AG09309 (cell line): Measurements from ENCODE around the genes PLPPR4 and CDC14A.

- RRBS: no CpG with 5 or more reads among the region's 7 CpGs
Measured at GRCh38 chr1:95086775-95087491, 14.2 kb upstream of the ALG14 start.

- RRBS: no CpG with 5 or more reads among the region's 9 CpGs
Measured at GRCh38 chr1:95095692-95097015, 21.0 kb upstream of the TLCD4 start.

GRCh38 chr1:95118628-95119073 is 1.5 kb downstream of the TLCD4 start:
- RRBS: no CpG with 5 or more reads among the region's 10 CpGs

DNA sequence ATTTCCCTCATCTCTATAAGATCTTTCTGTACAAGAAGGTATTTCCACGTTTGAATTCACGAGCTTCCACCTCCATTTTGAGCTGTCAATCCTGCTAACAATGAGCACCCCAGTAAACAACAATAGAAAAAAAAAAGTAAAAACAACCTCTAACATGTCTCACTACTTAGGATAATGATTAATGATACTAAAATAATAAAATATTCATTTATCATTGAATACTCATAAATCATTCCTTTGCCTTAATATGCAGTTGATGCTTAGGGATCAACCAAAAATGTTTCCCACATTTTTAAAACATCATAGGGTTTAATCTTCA is 509.5 kb downstream of the DPYD start:
- RRBS: no CpG with 5 or more reads among the region's 2 CpGs

DNA sequence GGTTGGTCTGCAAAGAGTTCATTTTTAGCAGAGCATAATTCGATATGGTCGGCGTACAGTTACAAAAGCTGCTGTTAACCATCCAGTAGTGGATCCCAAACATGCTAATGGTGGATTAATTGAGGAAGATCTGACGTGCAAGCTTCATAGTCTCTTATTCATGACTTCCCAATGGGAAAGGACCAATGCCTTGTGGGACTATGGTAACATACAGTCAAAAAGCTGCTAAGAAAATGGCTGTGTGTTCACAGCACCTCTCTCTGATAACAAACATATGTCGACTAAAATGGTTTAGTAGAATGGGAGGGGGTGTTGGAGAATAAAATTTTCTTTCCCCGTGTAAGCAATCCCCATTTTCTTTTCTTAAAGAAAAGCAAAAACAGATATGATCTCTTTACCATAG is 128.9 kb upstream of the DPYD start:
- RRBS: no CpG with 5 or more reads among the region's 6 CpGs

- RRBS: no CpG with 5 or more reads among the region's 3 CpGs
Measured at GRCh38 chr1:98086578-98087151, 165.8 kb upstream of the DPYD start.

- RRBS: no CpG with 5 or more reads among the region's 6 CpGs
Measured at GRCh38 chr1:98733235-98733941, 71.9 kb downstream of the SNX7 start.

GRCh38 chr1:99045794-99046032 is 41.1 kb upstream of the PLPPR5 start:
- RRBS: no CpG with 5 or more reads among the region's 4 CpGs

GRCh38 chr1:99264033-99265055 is at the start of gene PLPPR4:
TSS of gene PLPPR4 (plus strand) at chr1:99264492.
- RRBS: 4% methylated on average over 14 of the region's 57 CpGs

DNA sequence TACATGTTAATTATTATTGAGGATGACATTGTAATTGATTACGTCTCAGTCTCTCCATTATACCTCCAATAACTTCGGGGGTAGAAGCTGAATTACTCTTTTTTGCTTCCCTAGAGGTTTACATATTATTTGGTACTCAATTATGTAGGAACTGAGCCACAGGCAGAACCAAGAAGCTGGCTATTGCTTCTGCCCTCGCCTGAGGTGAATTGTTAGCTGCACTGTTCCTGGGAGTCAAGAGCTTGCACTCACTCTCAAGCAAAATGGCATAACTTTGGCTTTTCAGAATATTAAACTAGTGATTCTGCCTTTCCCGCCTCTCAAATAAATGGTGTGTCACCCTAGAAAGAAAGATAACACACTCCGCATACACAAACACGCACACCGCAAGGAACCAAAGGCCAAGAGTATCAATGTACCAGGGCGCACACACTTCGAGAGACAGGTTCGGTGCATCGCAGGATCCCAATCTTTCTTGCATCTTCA is 577 bp upstream of the RTCA start:
- RRBS: no CpG with 5 or more reads among the region's 11 CpGs

DNA sequence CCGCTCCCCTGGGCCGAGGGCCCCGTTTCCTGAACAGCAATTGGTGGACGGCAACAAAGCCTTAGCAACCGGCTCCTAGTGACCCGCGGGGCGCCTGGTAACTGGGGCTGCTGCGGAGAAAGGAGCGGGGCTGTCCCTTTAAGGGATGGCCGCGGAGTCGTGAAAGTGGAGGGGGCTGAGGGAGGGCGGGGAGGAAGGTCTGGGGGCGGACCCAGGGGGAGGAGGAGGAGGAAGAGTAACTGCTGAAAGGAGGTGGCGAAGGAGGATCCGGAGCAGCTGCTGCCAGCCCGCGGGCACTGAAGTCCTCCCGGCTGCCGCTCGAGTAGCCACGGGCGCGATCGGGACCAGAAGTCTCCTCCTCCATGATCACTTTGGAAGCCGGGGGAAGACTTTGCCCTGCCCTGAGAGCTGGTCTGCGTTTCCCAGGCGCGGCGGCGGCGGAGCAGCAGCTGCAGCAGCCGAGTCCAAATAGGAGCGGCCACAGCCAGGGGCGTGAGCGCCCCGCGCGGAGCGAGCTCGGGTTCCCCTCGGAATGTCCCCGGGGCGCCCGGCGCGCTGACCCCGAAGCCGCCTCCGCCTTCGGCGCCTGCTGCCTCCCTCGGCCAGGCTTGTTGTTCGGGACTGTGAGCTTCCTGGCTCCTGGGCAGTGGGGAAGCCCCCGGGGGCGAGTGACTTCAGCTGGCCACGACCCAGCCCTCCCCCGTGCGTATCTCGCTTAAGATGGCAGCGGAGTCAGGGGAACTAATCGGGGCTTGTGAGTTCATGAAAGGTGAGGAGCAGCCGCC is at the start of gene CDC14A:
CDC14A (plus strand) TSS at position 272 of the 785 bp plus-strand sequence.
- RRBS: 2% methylated on average over 11 of the region's 64 CpGs

- RRBS: no CpG with 5 or more reads among the region's 6 CpGs
Measured at GRCh38 chr1:100463805-100464054, 74.2 kb upstream of the GPR88 start.

- RRBS: 3% methylated on average over 15 of the region's 47 CpGs
Measured at GRCh38 chr1:100539948-100540416, 2.0 kb downstream of the GPR88 start.

DNA sequence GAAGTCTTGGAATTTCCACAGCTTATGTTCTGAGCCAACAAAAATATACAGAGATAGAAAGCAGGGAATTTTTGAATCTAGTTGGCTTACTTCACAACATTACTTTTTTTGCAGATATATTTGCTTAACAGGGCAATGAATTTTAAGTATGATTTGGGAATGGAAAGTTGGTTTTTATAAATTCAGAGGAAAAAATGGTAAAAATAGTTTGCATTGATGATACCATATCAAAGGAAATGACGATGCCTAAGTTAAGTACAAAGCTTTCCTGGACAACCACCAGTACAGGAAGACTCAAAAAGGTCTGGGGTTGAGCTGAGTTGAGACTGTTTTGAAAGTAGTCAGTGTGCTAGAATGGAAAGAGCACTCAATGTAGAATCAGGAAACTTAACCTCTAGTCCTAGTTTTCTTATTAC is 11.0 kb upstream of the VCAM1 start:
- RRBS: no CpG with 5 or more reads among the region's 1 CpG

- RRBS: no CpG with 5 or more reads among the region's 8 CpGs
Measured at GRCh38 chr1:100949164-100950072, 53.5 kb downstream of the SLC30A7 start.

DNA sequence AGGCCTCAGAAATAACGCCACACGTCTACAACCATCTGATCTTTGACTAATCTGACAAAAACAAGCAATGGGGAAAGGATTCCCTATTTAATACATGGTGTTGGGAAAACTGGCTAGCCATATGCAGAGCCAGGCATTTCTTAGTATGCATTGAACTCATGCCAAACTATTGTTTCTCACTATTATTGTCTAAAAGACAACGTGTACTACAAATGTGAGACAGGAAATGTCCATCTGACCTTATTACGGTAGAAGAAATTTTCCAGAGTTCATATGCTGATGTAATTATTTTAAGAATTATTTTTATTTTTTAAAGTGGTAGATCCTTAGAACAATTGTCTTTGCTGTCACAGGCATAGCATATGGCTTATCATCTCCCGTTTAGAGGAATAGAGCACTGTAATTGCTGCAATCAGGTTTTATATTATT is 75.2 kb upstream of the S1PR1 start:
- RRBS: no CpG with 5 or more reads among the region's 5 CpGs

DNA sequence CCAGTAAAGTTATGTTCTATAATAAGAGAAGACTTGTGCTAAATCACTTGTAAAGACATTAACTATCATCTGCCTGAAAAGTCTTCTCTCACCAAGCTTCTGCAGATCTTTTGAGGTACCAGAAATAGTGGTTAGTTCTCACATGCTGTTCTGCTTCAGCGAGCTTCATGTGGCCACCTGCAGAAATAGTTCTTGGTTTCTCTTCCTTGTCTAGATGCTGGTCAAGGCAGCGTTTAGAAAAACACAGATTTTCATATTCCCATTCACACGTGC is 11.0 kb downstream of the S1PR1 start:
- RRBS: no CpG with 5 or more reads among the region's 3 CpGs

DNA sequence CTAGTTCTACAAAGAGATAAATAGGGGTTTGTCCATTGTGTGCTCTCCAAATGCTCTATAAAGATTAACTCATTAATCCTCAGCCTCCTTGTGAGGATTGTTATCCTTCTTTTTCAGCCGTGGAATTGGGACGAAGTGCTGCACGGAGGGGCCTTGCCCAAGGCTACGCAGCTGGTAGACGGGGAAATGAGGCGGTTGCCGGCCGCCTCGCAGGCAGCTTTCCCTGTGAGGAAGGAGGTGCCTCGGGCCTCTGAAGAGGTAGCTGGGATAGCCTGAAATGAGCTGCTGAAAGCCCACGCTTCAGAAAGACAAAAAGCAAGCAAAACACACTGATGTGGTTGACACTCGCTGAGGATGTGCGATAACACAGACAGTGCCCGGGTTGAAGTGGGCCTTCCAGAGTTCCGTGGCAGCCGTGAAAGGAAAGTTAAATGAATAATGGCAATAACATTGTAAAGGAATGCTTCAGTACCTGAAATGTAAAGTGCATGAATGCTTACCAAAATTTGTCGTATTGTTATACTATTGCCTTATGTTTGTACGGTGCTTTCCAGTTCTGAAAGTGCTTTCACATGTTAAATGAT is 47.2 kb downstream of the S1PR1 start:
- RRBS: no CpG with 5 or more reads among the region's 18 CpGs

DNA sequence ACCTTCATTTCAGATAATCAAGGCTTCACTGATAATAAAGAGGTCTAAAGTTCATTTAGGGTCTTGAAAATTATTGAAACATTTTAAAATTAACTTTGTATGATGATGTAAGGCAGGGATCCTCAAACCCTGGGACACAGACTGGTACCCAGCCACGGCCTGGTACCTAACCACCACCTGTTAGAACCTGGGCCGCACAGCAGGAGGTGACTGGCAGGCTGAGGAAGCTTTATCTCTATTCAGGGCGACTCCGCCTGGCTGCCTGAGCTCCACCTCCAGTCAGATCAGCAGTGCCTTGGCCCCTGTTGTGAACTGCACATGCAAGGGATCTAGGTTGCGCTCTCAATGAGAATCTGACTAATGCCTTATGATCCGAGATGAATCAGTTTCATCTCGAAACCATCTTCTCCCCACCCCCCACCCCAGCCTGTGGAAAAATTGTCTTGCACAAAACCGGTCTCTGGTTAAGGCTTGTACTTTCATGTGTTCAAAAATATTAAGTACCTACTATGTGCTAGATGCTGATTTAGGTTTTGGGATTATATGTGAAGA is 4.2 kb downstream of the RNPC3 start:
- RRBS: no CpG with 5 or more reads among the region's 8 CpGs